H4 (cell line): ENCODE measurements around a stretch of chr14.

DNA sequence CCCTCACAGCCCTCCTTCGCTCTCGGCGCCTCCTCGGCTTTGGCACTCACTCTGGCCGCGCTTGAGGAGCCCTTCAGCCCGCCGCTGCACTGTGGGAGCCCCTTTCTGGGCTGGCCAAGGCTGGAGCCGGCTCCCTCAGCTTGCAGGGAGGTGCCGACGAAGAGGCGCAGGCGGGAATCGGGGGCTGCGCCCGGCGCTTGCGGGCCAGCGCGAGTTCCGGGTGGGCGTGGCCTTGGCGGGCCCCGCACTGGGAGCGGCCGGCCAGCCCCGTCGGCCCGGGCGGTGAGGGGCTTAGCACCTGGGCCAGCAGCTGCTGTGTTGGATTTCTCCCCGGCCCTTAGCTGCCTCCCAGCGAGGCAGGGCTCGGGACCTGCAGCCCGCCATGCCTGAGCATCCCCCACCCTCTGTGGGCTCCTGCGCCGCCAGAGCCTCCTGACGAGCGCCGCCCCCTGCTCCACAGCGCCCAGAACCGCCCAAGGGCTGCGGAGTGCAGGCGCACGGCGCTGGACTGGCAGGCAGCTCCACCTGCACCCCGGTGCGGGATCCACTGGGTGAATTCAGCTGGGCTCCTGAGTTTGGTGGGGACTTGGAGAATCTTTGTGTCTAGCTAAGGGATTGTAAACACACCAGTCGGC lies 48.9 kb downstream of the MDGA2 start:
- RAMPAGE, long total RNA: no peak

GRCh38 chr14:47673834-47674849 lies 1.3 kb downstream of the MDGA2 start:
- RAMPAGE, long total RNA: no peak

DNA sequence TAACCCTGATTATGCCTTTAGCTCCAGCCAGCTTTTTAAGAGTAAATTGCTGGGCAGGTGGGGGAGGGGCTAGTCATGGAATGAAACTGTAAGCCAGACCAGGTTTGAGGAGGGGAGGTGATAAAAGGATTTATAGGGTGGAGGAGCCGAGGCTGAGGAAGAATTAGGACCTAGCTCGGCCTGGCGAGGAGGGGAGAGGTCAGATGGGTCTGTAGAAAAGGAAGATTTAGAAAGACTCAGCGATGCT lies 583.8 kb upstream of the MDGA2 start:
- RAMPAGE, long total RNA: no peak

GRCh38 chr14:49770654-49771048 lies 2.7 kb downstream of the KLHDC2 start:
- RAMPAGE, long total RNA: no peak

DNA sequence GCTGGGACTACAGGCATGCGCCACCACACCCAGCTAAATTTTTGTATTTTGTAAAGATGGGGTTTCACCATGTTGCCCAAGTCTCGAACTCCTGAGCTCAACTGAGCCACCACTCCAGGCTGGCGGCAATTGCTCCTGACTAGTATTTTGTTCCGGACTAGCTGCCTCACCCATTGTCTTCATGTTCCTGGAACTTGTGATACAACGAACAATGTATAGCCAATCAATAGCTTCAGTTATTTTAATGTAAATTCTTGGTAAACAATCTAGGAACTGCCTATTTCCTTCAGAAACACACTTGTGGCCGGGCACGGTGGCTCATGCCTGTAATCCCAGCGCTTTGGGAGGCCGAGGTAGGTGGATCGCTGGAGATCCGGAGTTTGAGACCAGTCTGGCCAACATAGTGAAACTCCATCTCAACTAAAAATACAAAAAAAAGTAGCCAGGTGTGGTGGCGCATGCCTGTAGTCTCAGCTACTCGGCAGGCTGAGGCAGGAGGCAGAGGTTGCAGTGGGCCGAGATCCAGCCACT lies 8.3 kb upstream of the ARF6 start:
- RAMPAGE, long total RNA: no peak

DNA sequence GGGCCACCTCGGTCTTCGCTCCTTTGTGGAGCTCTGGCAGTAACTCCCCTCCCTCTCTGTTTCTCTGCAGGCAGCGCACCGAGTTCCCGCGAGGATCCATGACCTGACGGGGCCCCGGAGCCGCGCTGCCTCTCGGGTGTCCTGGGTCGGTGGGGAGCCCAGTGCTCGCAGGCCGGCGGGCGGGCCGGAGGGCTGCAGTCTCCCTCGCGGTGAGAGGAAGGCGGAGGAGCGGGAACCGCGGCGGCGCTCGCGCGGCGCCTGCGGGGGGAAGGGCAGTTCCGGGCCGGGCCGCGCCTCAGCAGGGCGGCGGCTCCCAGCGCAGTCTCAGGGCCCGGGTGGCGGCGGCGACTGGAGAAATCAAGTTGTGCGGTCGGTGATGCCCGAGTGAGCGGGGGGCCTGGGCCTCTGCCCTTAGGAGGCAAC lies 315 bp downstream of the ARF6 start:
- RAMPAGE, long total RNA: start-site peak on the plus strand centred at position 322 of the sequence, 40 bp wide, 5 reads

DNA sequence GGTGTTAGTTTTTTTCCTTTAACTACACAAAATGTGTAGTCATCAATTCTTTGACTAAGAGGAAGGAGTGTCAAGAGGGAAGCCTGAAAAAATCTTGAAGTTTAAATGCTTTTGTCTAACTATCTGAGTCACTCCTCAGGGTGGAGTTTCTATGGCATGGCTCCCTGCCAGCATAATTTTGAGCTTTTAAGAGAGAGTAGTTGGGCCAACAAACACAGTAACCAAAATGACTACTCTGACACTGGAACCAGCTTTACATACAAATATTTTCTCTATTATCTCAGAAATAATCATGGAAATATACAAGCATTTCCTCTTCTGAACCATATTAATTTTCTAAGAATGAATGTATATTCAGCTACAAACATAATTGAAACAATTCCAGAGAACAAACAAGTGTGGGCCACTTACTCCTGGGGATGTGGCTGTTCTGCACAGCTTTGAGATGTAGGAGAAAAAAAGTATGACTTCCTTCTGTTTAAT lies 18.8 kb downstream of the ARF6 start:
- RAMPAGE, long total RNA: no peak

GRCh38 chr14:49946312-49947134 lies 53.6 kb downstream of the ARF6 start:
- RAMPAGE, long total RNA: no peak

DNA sequence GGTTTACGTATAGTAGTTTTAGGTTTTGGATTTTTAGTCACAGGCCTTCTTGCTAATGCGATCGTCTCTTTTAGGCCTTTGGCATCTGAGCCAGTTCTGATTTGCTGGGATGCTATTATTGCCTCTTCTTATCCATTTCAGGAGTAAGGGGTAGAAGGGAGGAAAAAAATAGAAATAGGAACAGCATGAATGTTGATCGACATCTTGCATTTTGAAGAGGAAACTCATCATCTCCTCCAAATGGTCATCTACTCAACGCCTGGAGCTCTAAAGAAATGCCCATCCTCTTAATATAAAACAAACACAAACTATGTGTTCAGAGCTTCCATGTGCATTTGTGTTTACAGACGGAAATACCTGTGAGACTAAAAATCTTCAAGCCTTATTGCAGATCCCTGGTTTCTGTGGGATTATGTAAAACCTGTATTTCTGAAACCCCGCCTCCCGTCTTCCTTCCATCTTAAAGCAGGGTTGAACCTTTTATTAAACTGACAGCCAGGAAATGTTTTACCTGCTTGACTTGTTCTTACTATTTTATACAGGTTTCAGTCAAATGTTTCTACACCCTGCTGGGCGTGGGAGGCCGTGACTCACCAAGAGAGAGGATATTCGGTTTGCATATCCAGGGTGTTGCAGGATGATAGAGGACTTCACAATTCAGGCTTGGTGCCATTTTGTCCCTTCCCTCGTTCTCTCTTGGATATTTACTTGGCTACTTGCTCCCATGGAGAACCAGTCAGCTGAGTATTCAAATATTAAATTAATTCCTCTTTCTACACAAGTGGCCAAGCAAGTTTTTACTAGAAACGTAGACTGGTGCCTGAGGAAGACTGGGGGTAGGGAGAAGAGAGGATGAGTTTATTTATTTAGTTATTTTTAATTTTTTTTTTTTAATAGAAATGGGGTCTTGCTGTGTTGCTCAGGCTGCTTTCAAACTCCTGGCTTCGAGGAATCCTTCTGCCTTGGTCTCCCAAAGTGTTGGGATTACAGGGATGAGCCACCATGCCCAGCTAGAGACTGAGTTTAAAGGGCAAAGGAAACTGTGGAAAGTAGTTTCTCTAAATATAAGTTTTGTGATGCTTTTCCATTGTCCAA lies 69.7 kb downstream of the ARF6 start:
- RAMPAGE, long total RNA: no peak

GRCh38 chr14:49970356-49971058 lies 77.6 kb downstream of the ARF6 start:
- RAMPAGE, long total RNA: no peak

GRCh38 chr14:49972774-49973396 lies 80.0 kb downstream of the ARF6 start:
- RAMPAGE, long total RNA: no peak

DNA sequence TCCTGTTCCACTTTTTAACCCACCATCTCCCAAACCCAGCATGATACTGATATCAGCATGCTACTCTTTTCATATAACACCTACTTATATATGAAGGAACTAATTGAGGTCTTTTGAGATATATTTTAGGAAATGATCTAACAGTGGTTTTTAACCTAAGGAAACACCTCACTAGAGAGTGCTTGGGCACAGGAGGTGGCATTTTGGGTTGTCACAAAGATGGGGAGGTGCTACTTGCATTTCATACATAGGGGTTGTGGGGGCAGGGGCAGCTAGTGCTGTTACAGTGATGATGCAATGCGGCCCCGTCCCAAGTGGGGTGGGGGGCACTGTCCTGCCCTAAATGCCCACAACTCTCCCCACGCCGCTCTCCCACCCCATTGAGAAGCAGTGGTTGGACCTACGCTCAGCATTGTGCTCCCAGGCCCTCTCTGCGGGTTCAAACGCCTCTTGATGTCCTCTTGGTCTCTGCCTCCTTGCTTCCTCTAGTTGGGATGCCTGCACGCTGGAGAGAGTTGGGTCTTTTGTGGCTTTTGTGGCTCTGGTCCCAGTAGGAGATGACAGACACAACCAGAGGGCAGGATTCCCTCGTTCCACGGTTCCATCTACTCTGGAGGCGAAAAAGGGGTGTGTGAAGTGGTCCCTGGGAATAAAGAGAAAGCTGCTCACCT lies 109.6 kb downstream of the ARF6 start:
- RAMPAGE, long total RNA: no peak

DNA sequence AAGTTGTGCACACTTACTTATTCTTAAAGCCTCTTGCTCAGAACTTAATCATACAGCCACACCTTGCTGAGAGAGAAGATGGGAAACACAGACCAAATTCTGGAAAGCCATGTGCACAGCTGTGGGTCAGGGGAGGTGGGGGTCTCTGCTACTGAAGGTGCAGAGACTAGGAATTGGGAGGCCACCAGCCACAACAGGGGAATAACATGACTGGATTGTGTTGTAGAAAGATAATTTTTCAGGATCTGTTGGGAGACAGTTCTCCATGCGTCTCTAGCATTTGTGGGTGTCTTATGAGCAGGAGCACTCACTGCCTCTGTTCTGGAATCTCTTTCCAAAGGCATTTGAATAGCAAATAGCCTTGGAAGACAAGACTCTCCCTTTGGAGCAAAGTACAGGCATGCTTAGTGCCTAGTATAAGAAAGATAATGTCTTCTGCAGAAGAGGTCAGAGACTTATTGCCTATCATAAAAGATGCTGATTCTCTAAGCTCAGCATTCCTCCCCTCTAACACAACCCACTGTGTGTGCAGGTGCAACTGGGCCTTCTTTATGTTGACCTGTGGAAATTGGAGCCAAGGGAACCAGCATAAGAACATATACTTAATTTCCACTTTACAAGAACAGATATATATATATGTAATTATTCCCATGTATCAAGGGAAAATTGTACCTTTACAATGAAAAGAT lies 58.3 kb downstream of the VCPKMT start:
- RAMPAGE, long total RNA: no peak

- RAMPAGE, long total RNA: no peak
These were observed 5.9 kb upstream of the VCPKMT start for GRCh38 chr14:50122235-50122625.

DNA sequence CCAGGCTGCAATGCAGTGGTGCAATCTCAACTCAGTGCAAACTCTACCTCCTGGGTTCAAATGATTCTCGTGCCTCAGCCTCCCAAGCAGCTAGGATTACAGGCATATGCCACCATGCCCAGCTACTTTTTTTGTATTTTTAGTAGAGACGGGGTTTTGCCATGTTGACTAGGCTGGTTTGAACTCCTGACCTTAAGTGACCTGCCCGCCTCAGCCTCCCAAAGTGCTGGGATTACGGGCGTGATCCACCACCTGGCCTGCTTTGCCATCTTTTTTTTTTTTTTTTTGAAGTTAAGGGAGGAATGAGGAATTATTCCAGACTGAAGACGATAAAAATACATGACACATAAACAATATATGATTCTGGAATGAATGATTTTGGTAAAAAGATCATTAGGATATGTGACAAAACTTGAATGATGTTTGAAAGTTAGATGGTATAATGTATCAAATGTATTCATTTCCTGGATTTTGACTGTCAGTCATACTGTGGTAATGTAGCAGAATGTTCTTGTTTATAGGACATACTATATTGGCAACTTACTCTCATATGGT lies 33.6 kb downstream of the SOS2 start:
- RAMPAGE, long total RNA: no peak

- RAMPAGE, long total RNA: no peak
These were observed 30.5 kb downstream of the DMAC2L start for GRCh38 chr14:50342528-50343214.

- RAMPAGE, long total RNA: no peak
These were observed 33.9 kb downstream of the CDKL1 start for GRCh38 chr14:50362502-50363449.

GRCh38 chr14:50392767-50393399 lies 3.8 kb downstream of the CDKL1 start:
- RAMPAGE, long total RNA: no peak

DNA sequence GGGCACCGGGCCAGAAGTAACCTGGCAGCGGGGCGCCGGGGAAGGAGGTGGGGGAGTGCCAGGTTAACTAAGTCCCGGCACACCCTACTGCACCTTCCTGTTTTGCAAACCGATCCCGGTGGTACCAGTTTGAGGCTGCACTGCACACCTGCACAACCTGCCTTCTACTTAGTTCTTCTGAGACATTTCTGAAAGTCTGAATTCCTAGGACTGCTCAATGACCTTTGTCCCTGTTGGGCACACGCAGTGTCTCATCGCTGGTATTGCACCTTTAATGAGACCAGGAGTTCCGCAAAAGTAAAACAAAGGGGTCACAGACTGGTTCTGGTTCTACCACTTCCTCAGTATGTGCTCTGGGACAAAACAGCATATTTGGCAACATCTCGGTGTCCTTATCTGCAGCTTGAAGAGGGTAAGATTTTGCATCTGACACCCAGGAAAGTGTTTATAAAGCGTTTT lies 616 bp upstream of the MAP4K5 start:
- RAMPAGE, long total RNA: no peak

DNA sequence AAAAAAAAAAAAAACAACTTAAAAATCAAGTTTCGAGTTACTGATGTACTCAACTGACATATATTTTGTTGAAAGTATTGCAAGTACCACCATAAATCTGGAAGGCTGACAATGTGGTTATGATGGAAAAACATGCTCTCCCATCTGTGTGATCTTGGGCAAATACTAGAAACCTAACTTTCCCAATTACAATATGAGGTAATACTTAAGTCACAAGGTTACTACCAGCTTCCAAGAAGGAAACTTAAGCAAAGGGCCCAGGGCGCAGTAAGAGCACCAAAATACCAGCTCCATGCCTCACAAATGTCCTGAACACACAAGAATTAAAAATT lies 1.4 kb downstream of the SAV1 start:
- RAMPAGE, long total RNA: no peak